Tibial artery (tissue), 1 donor: ENCODE measurements around a stretch of chr10.

- PRO-cap, result no peak
These were observed 166.3 kb downstream of the CELF2 start for GRCh38 chr10:11183948-11184449.

GRCh38 chr10:11191281-11191711 is 173.6 kb downstream of the CELF2 start:
- PRO-cap, result no peak

- PRO-cap, result no peak
These were observed 174.0 kb downstream of the CELF2 start for GRCh38 chr10:11191712-11192080.

DNA sequence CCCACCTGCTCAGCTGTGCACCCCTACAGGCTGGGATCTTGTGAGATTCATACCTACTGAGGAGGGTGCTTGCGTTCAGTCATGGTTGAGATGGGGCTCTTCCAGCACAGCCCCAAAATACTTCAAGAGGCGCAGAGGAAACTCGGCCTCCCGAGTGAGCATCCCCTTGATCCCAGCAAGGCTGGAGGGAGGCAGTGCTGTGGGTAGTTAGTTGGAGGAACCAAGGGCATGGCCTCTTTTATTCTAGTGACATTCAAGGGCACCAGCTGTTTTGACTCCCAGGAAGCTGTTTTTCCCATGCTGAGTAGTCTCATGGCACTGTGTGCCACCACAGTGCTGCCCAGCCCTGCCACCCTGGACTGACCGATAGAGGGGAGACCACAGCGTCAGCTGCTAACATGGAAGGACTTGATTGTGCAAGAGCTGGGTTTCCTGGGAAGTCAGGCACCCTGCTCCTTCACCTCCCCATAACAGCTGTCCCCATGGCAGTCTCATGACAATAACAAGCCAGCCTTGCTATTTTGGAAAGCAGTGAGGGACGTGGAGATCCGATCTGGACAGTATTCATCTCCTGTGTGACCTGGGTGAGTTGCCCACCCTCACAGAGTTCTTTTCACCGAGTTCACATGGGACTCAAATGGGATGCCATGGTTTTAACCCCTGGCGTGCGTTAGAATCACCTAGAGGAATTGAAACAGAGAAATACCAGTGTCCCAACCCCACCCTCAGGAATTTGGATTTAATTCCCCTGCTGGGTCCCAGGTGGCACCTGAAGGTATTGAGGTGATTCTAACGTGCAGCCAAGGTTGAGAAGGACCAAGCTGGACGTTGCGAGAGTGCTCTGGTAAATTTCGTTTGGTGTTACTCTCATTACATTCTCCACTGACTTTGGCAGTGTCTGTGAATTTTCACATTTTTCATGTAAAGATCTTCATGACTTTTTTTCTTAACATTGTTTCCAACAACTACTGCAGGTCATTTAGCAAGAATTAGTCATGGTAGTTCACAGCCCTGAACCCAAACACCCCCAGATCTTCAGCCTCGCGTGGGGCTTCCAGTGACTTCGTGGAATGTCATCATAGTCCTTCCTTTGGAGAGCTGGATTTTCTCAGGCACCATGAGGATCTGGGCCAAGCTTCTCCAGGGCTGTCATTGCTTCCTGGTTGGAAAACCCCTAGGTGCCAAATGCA is 174.8 kb downstream of the CELF2 start:
- PRO-cap, result no peak

DNA sequence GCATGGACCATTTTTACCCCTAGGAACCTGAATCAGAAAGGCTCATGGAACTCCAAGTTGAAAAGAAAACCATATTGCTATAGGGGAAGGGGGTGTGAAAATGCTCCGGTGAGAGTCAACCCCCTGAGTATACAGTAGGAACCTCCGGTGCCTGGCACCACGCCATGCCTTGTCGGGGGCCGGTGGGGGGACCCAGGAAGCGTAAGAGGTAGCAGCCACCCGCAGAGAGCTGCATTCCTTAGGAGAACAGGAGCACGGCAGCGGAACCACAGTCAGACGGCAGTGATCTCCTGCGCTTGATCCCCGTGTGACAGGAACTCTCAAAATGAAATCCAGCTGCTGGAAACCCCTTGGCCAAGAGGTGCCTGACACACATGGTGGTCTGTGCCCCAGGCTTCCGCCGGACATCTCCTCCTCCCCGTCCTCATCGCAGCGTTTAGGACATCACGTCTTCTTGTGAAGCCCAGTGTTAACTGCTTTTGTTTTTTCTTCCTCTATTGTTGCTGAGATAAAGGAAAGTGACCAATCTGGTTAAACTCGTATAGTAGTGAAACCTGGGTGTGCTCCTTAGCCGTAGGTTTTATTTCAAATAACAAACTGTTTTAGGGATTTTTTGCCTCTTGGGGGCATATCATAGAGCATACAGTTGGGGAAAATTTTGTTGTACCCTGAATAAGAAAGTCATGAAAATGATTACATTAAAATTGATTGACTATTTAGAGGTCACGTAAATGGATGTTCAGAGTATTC is 186.9 kb downstream of the CELF2 start:
- PRO-cap, result no peak

GRCh38 chr10:11214345-11215096 is 196.8 kb downstream of the CELF2 start:
- PRO-cap, result no peak

GRCh38 chr10:11232981-11233459 is 215.3 kb downstream of the CELF2 start:
- PRO-cap, result no peak

DNA sequence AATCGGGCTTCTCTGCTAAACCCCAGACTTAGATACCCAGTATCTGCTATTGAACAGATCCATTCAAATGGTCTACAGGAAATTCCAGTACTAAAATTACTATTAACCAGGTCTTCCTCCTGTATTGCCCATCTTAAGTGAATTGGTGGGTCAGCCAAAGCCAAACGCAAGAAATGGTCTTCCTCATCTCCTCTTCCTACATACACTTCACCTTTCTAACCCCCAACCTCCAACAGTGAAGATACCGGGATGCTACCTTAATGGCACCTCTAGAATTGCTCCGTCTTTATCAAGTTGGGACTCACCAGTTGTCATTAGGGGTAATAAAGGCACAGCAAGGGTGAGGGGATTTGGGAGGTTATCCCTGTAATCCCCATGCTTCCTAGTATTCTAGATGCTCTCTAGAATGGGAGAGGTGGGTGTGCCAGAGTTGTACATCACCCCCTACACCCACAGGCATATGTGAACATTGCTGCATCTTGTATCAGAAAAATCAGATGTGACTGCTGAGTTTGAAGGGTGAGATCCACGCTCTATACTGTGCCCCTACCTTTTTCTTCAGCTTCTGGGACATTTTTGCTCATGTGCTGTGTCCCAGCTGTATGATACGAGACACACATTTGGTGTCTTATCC is 215.9 kb downstream of the CELF2 start:
- PRO-cap, result unidirectional peak, minus-strand start at position 173 of the sequence

- PRO-cap, result no peak
These were observed 235.0 kb downstream of the CELF2 start for GRCh38 chr10:11252598-11253047.

DNA sequence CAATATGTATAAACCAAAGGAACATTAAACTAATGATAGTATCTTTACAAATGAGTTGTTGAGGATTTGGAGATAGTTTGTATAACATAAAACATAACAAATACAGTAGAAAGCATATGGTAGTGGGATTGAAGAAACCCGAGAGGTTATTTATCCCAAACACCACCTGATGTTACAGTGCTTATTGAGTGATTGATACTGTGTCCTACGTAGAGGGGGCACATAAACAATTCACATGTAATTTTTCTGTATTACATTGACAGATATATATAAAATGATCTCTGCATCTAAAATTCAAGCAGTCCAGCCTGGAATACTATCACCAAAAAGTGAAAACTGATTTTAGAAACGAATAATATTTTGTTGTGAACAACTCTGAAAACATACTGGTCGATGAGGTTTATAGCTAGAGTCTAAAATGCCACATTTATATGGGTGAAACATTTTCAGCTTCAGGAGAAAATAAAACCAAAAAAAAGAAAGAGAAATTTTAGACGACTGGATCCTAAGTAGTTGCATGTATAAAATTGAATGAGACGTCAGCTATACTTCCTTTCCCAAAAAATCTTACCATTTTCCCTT is 260.1 kb downstream of the CELF2 start:
- PRO-cap, result no peak

GRCh38 chr10:11311608-11312043 is 294.0 kb downstream of the CELF2 start:
- PRO-cap, result no peak

GRCh38 chr10:11596616-11597648 is 14.5 kb downstream of the USP6NL start:
- PRO-cap, result no peak

- PRO-cap, result no peak
These were observed 5.4 kb upstream of the ECHDC3 start for GRCh38 chr10:11736771-11737204.

DNA sequence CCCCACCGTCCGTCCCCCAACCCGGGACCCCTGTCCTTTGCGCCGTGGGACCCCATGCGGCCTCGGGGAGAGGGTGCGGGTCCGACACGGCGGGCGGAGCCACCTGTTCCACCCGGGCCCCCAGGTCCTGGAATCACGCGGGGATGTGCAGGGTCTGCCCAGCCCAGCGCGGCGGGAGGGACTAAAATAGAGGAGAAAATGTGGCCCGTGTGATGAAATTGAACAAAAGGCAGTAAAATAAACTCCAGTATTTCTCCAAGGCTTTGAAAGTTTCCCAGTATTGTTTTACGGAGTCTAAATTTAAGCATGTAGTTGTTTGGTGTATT is 619 bp downstream of the PROSER2 start:
- PRO-cap, result no peak

GRCh38 chr10:11846204-11846990 is 23.2 kb downstream of the PROSER2 start:
- PRO-cap, result no peak

GRCh38 chr10:12193046-12193747 is 2.5 kb downstream of the NUDT5 start:
- PRO-cap, result no peak

DNA sequence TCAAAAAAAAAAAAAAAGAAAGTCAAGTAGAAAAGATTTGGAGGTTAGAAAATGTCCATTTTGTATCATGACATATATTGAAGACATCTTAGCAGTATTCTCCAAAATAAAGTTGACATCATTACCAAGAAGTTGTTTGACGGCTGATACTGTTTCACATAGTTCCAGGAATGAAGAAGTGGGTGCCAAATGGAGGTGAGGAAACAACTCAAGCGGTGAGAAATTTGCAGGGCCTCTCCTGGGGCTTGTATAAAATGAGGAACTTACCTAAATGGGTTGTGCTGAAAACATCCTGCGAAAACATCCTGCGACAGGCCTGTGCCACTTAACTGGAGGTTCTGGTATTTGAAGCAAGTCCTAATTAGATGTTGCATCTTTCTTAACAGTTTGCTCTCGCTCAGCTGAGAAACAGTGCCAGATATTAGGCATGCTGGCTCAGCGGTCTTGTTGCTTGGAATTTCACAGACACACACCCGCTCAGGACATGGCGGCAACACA is 47.8 kb downstream of the CDC123 start:
- PRO-cap, result no peak

DNA sequence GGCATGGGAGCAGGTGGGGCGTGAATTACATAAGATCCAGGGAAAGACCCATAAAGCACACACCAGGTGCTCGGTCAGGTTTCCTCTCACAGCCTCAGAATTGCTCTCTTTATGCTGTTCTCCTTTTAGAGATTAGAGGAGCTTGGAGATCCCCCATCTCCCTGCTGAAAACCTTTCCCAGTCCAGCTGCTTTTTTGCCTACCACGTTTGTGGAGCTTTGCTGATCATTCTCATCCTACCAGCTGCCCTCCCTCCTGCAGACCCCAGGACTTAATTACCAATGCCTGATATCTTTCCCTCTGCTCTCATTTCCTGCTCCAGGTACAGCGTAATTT is 83.7 kb downstream of the CAMK1D start:
- PRO-cap, result no peak

- PRO-cap, result no peak
These were observed 140.3 kb downstream of the CAMK1D start for GRCh38 chr10:12489628-12490157.

DNA sequence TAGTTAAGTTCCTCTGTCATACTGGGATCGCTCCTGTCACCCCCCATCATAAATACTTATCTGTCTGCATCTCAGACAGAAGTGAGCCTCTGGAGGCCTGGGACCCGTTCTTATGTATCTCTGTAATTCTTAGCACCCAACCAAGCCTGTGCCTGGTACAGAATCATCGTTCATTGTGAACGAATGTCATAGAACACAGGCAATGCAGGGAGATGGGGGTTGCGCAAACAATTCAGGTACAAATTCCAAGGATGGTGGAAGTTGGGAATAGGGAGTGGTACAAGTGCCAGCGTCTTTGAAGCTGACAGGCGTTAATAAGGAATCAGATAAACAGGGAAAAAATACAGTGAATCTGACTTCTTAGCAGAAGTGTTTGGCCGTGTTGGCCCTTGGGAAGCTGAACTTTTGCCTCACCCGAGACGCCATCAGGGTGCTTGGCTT is 254.7 kb downstream of the CAMK1D start:
- PRO-cap, result no peak